ENCODE results near the gene ZNF189.

DNA sequence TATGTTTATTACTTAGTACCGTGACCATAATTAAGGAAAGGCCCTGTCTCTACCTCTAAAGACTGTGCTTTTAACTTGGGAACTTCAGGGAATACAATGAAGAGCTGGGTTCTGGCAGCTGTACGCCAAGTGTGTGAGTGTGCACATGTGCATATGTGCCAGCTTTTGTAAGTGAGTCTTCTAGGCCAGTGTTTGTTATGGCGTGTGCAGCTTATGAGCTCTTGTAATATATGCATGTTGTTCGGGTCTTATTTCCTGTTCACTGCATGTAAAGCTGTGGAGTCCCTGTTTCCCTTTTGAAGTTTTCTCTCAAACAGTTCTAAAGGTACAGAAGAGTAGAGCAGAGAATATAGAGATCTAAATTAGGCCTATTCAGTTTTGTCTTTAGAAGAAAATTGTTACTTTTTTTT, 30.5 kb downstream of the TGFBR1 start:
- PRO-cap = no peak
- RAMPAGE, long total RNA, 4 experiments = no peak in any of the 4 experiments

GRCh38 chr9:99357410-99358055, 135.5 kb downstream of the SEC61B start:
- PRO-cap = no peak
- RAMPAGE, long total RNA, 4 experiments = no peak in any of the 4 experiments

GRCh38 chr9:99358616-99359145, 136.6 kb downstream of the SEC61B start:
- PRO-cap = no peak
- RAMPAGE, long total RNA, 4 experiments = no peak in any of the 4 experiments

GRCh38 chr9:99368114-99369083, 146.3 kb downstream of the SEC61B start:
- PRO-cap = bidirectional peak, plus-strand start at chr9:99368657, minus-strand start at chr9:99368389; bidirectional peak, plus-strand start at chr9:99368818, minus-strand start at chr9:99368737
- RAMPAGE, long total RNA, 4 experiments = no peak in any of the 4 experiments

GRCh38 chr9:99823654-99824552, 2.2 kb downstream of the NR4A3 start:
- PRO-cap = bidirectional peak, plus-strand start at chr9:99823796, minus-strand start at chr9:99823497; bidirectional peak, plus-strand start at chr9:99823916, minus-strand start at chr9:99823806; unidirectional peak, minus-strand start at chr9:99824128
- RAMPAGE, long total RNA, 4 experiments = no peak in any of the 4 experiments

- PRO-cap = no peak
- RAMPAGE, long total RNA, 4 experiments = no peak in any of the 4 experiments
These were observed 14.6 kb downstream of the NR4A3 start for GRCh38 chr9:99836047-99836880.

DNA sequence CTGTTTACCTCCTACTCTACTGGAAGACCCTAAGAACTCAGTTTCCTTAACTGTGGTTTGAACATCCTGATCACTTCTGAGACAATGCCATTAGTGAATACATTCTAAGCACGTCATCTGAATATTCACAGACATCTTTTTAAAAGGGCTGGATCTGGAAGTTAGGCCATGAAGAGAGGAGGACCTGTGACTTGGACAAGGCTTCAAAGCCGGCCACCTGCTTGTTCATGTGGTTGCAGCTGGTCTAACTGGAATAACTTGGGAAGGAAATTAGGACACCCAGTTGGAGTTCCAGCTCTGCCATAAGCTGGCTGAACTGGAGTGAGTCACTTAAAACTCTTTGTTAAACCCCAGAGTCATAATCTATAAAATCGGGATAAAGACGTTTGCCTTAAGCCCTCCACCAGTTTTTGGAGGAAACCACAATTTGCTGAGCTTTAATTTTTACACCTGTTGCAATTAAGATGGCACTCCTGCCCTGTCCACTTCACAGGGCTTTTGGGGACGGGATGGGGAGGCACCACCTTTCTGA, 626 bp upstream of the STX17 start:
- PRO-cap = no peak
- RAMPAGE, long total RNA, 4 experiments = no peak in any of the 4 experiments

DNA sequence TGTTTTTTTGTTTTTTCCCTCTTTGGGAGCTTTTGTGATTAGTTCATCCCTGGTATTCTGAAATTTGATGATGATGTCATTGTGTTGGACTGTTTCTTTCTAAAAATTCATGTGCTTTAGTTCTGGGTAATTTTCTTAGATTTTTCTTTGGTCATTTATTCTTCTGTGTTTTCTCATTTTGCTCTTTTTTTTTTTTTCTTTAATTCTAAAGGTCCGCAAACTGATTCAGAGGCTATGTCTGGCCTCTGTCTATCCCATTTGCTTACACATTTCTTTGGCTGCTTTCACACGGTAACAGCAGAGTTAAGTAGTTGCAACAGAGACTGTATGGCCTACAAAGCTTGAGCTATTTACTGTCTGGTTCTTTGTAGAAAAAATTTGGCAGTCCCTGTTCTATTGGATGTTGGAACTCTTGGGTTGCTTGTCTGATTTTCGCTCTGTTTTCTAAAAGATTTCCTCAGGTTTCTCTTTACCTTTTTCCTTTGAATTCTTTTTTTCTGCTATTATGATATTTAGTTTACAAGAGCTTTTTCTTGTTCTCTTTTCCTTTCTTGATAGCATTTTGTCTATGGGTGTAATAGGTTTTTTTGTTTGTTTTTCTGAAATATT, 25.0 kb downstream of the STX17 start:
- PRO-cap = no peak
- RAMPAGE, long total RNA, 4 experiments = no peak in any of the 4 experiments

- PRO-cap = no peak
- RAMPAGE, long total RNA, 4 experiments = no peak in any of the 4 experiments
These were observed 46.8 kb downstream of the INVS start for GRCh38 chr9:100145892-100146278.

- PRO-cap = no peak
- RAMPAGE, long total RNA, 4 experiments = no peak in any of the 4 experiments
These were observed 49.0 kb downstream of the INVS start for GRCh38 chr9:100147774-100148678.

- PRO-cap = no peak
- RAMPAGE, long total RNA, 4 experiments = no peak in any of the 4 experiments
These were observed 107.8 kb downstream of the INVS start for GRCh38 chr9:100206761-100207366.

- PRO-cap = bidirectional peak, plus-strand start at chr9:100411856, minus-strand start at chr9:100411778
- RAMPAGE, long total RNA, 4 experiments = no peak in any of the 4 experiments
These were observed 15.5 kb upstream of the MSANTD3 start for GRCh38 chr9:100411408-100411959.

GRCh38 chr9:100690419-100690984, 112.6 kb downstream of the CAVIN4 start:
- PRO-cap = no peak
- RAMPAGE, long total RNA, 4 experiments = no peak in any of the 4 experiments

GRCh38 chr9:101372411-101372641, 12.5 kb downstream of the BAAT start:
- PRO-cap = no peak
- RAMPAGE, long total RNA, 4 experiments = no peak in any of the 4 experiments

DNA sequence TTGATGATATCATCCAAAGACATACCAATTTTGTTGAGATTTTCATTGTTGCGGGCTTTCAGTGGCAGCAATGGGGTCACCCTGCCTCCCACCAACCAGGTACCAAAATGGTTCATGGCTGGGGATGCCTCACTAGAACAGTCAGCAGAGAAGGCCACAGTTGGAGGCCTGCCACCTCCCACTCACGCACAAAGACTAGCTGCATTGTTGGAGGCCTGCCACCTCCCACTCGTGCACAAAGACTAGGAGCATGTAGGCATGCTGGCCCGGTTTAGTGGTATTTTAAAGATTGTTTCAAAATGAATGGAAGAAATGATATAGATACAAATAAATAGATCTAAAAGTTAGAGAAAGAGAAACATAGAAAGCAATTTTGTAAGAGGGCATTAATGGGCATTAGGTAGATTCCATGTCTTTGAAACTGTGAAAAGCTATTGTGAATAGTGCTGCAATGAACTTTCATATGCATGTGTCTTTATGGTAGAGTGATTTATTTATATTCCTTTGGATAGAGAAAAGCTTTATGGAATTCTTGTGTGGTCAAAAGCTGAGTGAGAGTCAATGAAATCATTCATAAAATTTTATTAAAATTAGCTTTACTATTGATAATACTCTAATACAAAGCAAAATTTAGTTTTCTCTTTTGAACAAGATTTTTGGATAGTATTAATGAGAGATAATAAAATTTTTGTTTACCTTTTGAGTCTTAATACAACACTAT, 8.2 kb downstream of the BAAT start:
- PRO-cap = no peak
- RAMPAGE, long total RNA, 4 experiments = no peak in any of the 4 experiments

DNA sequence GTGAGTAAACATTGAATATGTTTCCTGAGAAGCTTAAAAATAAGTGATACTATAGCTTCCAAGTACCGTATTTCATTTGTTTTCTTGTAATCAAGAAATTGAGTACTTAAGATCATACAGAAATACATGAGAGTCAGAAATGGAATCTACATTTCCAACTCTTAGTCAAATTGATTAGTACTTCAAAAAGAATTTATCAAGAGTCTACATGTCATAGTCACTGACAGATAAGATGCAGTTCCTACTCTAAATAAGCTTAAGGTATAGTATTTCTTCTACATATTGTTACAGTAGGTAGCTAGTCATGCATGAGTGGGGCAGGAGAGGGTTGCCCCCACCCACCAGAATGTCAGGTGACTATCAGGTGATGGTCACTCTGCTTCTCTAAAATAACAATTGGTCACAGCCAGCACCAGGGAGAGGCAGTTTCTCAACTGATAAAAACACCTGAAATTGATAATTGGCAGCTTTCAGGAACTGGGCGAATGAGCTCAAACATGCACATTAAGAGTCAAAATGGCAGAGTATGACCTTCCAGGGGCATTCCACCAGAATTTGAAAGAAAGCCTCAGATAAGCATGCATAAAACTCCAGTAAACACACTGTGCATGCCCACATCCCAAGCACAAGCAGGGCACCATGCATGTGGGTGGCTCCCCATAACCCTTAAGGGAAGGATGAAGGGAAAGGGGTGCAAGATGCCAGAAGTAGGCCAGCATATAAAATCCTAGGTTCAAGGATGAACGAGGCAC, 2.8 kb downstream of the BAAT start:
- PRO-cap = no peak
- RAMPAGE, long total RNA, 4 experiments = no peak in any of the 4 experiments

- PRO-cap = bidirectional peak, plus-strand start at chr9:101398873, minus-strand start at chr9:101398599
- RAMPAGE, long total RNA, 4 experiments = start-site peak on the plus strand in 1 of 4 experiments, at chr9:101398841-101399032 at its widest, 31 reads per replicate; start-site peak on the minus strand in 4 of 4 experiments, at chr9:101398596-101398620 at its widest, 642 to 1,371 reads per replicate
These were observed at the start of gene ZNF189 for GRCh38 chr9:101398479-101399376. Gene ZNF189, plus strand, starts transcription at chr9:101398851.

DNA sequence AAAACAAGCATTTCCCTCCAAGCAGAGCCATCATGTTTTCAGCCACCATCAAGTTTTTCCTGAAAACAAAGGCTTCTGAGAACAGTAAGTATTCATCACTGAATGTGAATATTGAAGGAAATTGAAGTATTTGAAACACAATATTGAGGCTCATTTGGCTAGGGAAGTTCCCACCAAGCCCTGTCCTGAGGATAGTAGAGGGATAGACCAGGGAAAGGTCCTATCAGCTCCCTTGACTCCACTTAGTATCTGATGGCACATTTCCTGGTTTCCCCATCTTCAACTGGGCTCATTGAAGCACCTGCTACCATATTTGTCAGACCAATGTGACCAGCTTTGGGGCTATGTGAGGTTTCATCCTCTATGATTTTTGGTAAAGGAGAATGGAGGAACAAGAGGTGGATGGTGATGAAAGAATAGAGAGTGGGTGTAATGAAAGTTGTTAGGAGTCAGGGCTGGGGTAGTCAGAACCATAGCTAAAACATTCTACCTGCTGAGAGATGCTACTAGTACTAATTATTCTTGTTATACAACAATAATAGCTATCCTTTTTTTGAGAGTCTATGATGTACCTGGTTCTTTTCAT, 1.7 kb upstream of the ALDOB start:
- PRO-cap = no peak
- RAMPAGE, long total RNA, 4 experiments = no peak in any of the 4 experiments

GRCh38 chr9:101479270-101480086, 7.5 kb downstream of the PGAP4 start:
- PRO-cap = no peak
- RAMPAGE, long total RNA, 4 experiments = no peak in any of the 4 experiments

GRCh38 chr9:103188948-103189184, 193.7 kb downstream of the CYLC2 start:
- PRO-cap = no peak
- RAMPAGE, long total RNA, 4 experiments = no peak in any of the 4 experiments